Colon Carcinoma Metastatic in the Lung (tissue), 2 donors: ENCODE measurements around the gene GIMAP6.

DNA sequence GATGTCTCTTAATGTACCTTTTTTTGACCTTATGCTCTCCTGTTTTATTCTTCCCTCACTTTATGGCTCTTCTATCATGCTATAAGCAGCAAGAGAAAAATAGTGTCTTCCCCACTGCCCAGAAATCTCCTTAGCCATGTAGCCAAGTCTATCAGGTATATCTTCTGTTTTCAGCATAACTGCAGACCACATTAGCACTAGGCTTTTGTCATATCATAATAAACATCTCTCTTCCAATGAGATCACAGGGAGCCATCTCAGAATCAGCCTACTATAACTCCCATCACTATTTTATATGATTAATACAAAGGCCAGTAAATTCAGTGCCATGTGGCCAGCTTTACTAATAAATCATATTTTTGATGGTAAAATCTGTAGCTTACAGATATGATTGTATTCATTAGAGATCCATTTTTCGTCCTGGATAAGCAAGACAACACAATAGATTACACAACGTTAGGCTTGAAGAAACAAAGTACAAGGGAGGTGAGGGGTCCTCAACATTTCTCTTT lies 88.3 kb upstream of the LRRC61 start:
- PRO-cap, 2 experiments, result no peak in any of the 2 experiments

DNA sequence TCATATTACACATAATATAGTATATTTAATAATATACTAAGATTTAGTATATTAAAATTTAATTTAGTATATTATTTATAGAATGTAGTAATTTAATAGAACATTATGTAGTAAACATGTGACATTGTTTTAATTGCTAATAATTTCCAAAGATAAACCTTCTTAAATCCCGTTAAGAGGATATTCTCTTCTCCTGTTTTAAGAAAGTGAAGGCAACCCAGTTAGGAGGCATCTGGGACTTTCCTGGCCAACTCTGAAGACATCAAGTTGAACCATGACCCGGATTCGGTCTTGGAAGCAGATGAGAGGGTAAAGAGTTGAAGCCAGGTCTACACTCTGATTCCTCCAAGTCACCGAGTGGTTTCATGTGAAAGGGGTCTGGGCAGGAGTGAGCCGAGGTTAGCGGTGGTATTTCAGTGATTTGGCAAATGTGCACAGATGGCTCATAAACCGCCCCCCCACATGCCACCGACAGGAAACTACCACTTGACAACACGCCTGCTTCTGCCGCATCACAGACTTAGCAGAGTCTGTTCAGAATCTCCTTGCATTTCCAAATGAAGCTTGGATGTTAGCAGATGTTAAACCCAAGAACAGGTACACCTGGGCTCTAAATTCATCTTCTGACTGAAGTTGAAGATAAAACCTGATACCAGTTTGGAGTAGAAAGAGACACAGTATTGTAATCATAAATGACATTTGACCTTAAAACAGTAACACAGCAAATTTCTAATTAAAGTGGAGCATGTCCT lies 11.3 kb upstream of the REPIN1 start:
- PRO-cap, 2 experiments, result no peak in any of the 2 experiments

GRCh38 chr7:150382109-150382644 lies 3.0 kb downstream of the ZNF775 start:
- PRO-cap, 2 experiments, result peak in 2 of 2 experiments; most common plus-strand start chr7:150382384 (in 2); most common minus-strand start chr7:150382211 (in 1)

GRCh38 chr7:150453262-150453758 lies 2.9 kb downstream of the GIMAP8 start:
- PRO-cap, 2 experiments, result no peak in any of the 2 experiments

GRCh38 chr7:150483939-150484654 lies 30.6 kb upstream of the GIMAP7 start:
- PRO-cap, 2 experiments, result peak in 1 of 2 experiments; most common plus-strand start chr7:150484408 (in 1)

GRCh38 chr7:150518239-150518538 lies 3.5 kb downstream of the GIMAP7 start:
- PRO-cap, 2 experiments, result no peak in any of the 2 experiments

- PRO-cap, 2 experiments, result no peak in any of the 2 experiments
Measured at GRCh38 chr7:150585241-150585463, 18.0 kb downstream of the GIMAP4 start.

DNA sequence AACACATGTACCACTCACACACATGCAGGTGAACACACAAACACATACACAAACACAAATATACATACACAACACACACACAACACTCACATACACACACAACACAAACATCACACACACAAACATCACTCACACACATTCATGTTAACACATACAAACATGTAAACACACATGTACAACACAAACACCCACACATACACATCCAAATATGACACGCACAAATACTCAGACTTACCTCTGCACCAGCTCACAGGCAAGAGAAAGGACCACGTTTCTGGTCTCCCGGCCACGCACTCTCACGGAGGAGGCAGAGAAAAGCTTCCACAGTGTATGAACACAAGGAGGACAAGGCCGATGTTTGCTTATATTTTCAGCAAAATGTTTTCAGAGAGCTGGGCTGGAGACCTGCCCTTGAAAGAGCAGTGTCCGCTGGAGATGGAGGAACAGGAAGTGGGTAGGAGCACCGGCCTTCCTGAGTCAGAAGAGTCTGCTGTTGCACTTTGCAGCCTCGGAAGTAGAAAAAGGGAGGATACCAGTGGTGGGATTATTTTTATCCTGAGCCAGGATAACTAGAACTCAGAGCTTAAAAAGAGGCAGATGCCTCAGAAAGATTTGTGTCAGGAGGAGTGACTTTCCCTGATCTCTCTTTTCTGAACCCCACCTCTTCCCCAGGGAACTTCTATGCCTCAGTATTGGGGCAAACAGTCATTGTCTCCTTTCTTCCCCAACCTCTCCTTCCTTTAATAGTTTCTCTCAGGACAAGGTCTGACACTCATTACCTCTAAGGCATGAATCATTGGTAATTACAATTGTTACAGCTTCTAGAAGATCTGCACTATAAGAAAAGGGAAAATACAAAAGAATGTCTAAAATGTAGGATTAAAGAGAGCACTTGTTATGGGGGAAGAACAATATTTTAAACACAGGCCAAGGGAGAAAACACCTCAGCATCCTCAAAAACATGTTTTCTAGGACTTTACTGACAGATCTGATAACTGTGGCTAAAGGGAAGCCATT lies at the start of gene GIMAP6:
Gene GIMAP6, minus strand, starts transcription at position 452 of the 1,017 bp plus-strand sequence.
- PRO-cap, 2 experiments, result no peak in any of the 2 experiments

DNA sequence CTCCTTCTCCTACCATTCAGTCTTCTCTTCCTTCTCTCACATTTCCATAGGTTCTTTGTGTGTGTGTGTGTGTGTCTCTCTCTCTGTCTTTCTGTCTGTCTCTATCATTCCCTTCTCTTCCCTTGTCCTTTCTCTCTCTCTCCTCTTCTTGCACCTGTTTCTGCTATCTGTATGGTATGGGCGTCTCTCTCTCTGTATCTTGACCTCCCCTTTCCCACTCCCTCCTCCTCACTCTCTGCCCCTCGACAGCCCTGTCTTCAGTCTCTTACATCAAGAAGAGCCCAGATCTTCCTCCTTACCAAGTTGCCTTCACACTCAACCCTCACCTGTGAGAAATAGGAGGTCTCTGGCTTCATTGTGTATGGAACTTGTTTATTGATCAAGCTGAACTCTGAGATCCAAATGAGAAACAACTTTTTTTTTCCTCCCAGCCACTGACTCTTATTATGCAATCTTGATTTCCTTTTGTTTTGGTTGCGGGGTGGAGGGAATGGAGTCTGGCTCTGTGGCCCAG lies 2.2 kb downstream of the GIMAP2 start:
- PRO-cap, 2 experiments, result no peak in any of the 2 experiments

- PRO-cap, 2 experiments, result no peak in any of the 2 experiments
Measured at GRCh38 chr7:150732000-150732389, 5.2 kb upstream of the GIMAP5 start.

DNA sequence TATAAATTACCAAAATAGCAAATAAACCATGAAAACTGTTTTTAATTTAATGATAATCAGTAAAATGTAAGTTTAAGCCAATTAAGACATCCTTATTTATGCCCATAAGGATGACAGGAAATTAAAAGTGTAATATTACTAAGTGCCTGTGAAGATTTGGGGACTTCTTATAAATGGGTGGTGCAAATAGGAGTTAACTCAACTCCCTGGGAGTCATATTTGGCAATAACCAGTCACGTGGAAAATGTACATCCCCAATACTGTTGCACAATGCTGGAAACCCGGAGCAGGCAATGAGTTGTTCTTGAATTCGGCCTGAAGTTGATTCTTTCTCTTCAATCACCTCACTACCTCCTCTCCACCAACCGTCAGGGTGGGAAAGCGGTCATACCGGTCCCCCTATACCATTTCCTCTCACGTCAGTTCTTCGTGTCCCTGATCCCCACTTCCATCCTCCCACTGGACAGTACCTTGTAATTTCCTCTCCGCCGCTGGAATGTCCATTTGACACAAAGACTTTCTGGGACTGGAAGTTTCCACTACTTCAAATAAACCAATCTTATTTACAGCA lies 2.8 kb downstream of the GIMAP5 start:
- PRO-cap, 2 experiments, result no peak in any of the 2 experiments

DNA sequence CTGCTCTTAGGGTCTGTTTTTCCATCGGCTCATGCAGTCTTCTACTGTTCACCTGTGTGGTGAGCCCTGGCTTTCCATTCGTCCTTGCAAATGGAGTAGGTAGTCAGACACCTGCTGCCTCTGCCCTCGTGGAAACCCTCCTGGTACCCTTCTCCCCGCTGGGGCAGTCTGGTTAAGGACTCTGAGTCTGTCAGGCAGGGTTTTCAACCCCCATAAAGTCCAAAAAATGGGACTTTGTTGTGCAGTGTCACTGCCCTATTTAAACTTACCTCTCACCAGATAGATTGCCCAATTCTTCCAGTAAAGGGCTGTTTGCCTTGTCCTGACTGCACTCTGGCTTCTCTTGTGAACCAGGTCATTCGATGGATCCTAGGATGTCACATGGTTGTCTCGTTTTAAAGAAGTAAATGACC lies 22.2 kb downstream of the TMEM176B start:
- PRO-cap, 2 experiments, result no peak in any of the 2 experiments

GRCh38 chr7:150820021-150820457 lies 19.5 kb downstream of the TMEM176A start:
- PRO-cap, 2 experiments, result no peak in any of the 2 experiments

- PRO-cap, 2 experiments, result no peak in any of the 2 experiments
Measured at GRCh38 chr7:150949559-150950292, 28.4 kb downstream of the KCNH2 start.

- PRO-cap, 2 experiments, result no peak in any of the 2 experiments
Measured at GRCh38 chr7:150988377-150989352, 2.2 kb upstream of the NOS3 start.

GRCh38 chr7:151012270-151012657 lies 12.0 kb downstream of the ATG9B start:
- PRO-cap, 2 experiments, result peak in 1 of 2 experiments; most common plus-strand start chr7:151012601 (in 1); most common minus-strand start chr7:151012391 (in 1)

DNA sequence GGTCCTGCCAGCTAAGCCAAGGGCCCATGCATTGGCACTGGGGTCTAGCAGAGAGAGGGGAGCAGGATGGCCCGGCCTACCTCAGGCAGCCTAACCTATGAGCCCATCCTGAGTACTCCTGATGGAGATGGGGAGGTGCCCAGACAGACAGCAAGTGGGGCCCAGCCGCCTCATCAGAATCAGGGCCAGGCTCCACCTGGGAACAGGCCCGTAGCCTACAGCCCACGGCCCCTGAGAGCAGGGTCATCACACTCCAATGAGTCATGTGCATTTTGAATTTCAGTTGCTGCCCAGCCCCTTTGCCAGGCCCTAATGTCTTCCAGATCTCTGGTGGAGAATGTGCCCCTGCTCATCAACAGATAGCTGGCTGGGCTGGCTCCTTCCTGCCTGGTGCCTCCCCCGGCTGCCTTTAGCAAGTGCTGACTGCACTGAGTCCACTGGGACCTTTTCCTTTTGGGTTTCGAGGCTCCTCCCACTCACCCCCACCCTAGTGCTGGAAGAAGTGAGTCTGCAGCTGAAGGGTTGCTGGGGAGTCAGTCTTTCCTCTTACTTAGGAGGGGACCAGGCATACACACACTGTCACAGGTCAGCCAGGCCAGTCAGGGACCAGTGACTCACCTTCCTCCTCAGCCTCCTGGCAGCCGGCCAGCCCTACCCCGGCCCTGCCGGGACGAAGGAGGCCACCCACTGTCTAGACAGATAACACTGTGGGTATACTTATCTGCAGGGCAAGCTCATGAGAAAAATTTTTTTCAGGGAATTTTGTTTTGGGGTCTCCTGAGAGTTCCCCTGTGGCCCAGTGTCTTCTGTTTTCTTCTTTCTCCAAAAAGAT lies 9.2 kb upstream of the ASIC3 start:
- PRO-cap, 2 experiments, result peak in 2 of 2 experiments; most common minus-strand start position 421 of the sequence (in 2)

DNA sequence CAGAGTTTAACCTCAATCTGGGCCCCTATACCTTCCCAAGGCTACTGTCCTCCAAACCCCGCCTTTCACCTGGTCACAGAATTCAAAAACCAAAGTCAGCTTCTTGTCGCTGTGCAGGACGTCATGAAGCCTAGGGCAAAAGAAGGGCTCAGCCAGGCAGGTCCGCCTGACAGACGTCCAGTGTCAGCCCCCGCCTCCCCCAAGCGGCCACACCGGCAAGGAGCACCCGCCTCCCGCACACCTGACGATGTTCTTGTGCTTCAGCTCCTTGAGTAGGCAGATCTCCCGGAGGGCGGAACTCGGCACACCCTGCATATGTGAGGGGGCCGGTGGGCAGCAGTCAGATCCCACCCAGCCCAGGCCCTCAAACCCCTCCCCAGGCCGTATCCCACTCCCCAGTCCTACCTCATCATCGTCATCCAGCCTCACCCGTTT lies 1.0 kb downstream of the CDK5 start:
- PRO-cap, 2 experiments, result no peak in any of the 2 experiments

- PRO-cap, 2 experiments, result no peak in any of the 2 experiments
Measured at GRCh38 chr7:151059880-151060234, 468 bp downstream of the SLC4A2 start.

GRCh38 chr7:151061739-151062194 lies 2.4 kb downstream of the SLC4A2 start:
- PRO-cap, 2 experiments, result no peak in any of the 2 experiments